Cardiac atrium fibroblast (primary cell): ENCODE measurements around the gene RASAL1.

DNA sequence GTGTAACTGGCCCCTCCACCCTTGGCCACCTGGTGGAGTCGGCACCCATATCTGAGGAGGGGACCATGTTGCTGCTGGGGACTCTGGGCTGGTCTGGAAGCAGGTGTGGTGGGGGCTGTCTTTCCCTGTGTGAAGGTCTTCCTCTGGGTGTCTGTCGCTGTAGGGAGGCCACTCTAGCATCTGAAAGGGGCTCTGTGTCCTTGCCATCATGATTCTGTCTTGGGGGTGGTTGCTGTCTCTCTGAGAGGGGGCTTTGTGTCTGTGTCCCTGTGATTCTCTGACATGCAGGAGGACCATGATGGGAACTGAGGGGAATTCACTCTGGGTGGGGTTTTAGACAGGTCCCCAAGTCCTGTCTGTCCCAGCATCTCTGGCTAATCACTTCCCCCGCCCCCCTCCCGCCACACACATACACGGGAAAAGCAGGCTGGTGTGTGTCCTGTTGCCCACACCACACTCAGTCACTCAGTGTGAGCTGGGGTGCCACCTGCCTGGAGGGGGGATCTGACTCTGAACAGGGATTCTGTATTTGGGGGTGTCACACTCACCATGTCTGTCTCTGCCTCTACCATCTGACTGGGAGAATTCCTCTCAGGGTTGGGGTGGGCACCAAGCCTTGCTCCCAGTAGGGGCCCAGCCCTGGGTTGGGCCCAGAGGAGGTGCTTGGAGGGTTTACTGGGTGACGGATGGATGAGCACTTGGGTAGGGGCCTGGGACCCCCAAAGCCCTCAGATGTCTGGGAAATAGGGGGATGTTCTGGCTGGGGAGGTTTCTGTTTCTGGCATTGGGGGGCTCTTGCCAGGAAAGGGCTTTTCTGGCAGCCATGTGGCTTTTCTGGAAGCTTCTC is 31.0 kb downstream of the SH2B3 start:
- RAMPAGE, long total RNA: no peak

DNA sequence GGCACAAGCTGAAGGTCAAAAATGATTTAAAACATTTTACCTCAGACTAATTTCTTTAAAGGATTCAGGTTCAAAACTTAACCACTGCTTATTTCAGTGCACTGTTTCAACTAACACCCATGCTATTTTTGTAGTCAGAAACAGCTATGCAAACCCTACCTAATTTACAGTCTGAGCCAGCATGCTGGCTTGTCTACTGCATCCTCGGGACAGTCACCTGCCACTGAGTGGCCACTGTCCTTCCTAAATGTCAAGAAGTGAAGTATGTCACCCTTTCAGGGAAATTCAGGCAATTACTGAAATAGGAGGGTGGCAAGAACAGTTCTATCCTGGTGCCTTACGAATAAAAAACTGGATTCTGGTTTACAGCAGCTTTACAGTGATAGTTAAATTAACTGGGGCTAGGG is 43.1 kb downstream of the SH2B3 start:
- RAMPAGE, long total RNA: no peak

DNA sequence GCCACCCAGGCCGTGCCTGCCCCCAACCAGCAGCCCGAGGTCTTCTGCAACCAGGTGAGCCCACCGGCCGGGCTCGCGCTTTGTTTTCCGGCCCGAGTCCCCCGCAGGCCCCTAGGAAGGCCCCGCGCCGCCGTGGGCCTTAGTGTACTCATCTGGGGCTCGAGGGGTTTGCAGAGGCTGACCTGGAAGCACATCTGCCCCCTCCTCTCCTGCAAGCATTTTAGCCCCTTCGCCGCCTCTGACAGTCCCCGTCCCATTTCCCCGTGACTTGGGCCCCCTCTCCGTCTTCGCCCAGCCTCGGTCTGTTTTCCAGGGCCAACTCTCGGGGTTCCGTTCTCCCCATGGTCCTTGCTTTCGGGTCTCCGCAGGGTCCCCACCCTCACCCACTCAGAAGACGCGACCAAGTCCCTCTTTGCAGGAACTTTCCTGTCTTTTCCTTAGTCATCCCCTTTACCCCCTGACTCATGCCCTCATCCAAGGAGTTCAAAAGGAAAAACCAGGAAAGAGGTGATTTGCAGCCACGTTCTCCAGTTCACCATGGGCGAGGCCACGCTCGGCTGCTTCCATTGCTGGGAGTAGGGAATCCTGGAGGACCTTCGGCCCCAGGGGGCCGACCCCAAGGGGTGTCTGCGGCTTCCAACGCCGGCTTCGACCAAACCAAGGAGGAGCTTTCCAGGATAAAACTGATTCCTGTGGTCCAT is 460 bp downstream of the ALDH2 start:
- RAMPAGE, long total RNA: no peak

GRCh38 chr12:111841783-111841967 is 353 bp upstream of the MAPKAPK5 start:
- RAMPAGE, long total RNA: start-site peak on the minus strand at chr12:111841889-111841957, 52 and 25 reads in 2 replicates

DNA sequence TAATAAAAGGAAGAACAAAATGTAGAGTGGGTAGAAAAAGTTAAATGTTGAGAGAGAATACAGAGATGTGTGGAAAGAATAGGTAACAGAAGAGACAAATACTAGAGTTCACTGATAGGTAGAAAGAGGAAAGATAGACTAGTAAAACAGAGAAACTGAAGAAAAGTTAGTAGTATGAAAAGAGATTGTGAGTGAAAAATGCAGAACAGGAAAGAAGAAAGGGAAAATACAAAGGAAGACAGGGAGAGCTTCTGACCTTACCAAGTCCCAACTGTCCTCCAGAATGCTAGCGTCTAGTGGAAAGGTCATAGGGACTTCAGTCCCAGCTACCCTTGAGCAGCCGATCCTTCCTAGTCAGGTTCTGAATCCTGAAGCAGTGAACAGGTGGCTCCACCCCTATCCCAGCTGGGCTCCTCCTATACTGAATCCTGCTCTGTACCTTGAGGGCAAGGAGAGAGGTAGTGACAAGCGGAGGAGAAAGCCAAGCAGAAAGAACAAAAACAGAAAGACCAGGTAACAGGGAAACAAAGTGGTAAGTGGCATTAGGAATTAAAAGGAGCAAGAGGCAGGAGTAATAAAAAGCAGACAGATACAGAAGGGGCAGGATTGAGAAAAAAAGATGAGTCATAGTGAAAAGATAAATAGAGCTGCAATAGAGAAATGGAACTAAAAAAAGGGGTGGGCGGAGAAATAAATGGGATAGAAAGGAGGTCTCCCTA is 7.1 kb downstream of the TMEM116 start:
- RAMPAGE, long total RNA: no peak

- RAMPAGE, long total RNA: no peak
Measured at GRCh38 chr12:112916137-112916700, 9.5 kb downstream of the OAS1 start.

DNA sequence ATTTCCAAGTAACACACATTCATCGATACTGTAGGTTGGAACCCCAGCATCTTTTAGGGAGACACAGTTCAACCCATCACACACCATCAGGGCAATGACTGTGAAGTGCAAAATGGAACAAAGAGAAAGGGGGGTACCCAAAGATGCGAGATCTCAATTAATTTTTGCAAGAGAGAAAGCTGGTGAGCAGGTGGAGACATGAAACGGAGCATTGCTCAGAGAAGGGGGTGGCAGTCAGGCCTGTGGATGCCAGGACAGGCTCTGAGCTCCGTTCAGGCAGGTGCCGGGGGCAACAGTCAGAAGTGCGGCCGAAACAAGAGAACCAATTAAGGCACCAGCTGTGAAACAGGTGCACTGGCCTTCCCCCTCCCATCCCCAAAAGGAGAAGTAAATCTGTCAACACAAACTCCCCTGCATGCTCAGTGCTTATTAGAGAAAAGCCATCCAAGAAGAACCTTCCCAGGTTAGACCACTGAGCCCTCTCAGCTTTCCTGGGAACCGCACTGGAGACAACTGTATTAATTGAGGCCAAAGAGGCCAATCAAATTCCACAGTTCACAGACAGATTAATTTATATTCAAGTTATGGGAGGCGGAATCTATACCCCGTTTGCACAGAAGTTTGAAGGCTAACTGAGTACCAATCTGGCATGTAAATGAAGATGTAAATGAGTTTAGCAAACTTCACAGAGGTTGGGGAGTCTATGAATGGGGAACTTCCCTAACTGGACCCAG is 20.7 kb downstream of the OAS2 start:
- RAMPAGE, long total RNA: no peak

DNA sequence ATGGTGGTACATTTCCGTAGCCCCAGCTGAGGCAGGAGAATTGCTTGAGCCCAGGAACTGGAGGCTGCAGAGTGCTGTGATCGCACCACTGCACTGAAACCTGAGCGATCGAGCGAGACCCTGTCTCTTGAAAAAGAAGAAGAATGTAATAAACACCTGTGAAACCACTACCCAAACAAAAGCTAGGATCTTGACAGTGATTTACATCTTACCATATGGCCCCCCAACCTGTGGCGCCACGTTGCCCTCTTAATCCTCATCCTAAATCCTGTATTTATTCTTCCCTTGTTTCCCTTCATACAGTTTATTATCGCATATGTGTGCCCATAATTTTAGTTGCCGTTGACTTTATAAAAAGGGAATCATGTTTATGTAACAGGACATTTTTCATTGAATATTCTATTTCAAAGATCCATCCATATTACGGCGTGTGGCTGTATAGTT is 5.6 kb upstream of the DTX1 start:
- RAMPAGE, long total RNA: no peak

DNA sequence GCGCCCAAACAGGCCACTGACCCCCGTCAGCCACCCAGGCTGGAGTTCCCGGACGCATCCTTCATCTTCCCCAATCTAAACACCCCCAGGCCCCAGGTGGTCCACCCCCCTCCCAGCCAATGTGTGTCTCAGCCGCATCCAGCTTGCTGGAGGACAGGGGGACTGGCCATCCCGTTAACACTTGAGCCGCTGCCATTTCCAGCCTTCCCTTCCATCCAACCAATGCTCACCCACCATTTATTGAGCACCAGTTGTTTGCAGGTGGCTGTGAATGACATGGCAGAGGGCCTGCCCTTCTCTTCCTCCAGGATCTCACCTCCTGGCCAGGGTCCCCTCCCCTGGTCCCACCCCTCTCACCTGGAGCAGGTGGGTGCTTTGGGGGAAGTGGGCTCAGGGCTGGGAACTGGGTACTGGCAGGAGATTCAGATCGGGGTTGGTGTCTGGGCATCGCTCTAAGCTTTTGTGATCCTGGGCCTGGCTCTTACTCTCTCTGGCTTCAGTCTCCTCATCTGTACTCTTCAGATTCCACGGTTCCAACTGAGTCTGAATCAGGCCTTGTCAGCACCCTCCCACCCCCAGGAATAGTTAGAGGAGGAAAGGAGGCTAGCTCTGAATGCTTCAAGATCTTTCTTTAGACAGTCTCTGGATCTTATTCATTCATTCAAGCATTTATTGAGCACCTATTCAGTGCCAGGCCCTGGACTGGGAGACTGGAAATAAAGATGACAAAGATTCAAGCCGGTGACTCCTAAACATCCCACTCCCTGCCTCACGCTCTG is 563 bp upstream of the DTX1 start:
- RAMPAGE, long total RNA: no peak

GRCh38 chr12:113135172-113136089 is at the start of gene RASAL1:
TSS of gene RASAL1 (minus strand) at chr12:113135761.
- RAMPAGE, long total RNA: no peak

GRCh38 chr12:113142042-113143431 is 7.0 kb upstream of the RASAL1 start:
- RAMPAGE, long total RNA: no peak

DNA sequence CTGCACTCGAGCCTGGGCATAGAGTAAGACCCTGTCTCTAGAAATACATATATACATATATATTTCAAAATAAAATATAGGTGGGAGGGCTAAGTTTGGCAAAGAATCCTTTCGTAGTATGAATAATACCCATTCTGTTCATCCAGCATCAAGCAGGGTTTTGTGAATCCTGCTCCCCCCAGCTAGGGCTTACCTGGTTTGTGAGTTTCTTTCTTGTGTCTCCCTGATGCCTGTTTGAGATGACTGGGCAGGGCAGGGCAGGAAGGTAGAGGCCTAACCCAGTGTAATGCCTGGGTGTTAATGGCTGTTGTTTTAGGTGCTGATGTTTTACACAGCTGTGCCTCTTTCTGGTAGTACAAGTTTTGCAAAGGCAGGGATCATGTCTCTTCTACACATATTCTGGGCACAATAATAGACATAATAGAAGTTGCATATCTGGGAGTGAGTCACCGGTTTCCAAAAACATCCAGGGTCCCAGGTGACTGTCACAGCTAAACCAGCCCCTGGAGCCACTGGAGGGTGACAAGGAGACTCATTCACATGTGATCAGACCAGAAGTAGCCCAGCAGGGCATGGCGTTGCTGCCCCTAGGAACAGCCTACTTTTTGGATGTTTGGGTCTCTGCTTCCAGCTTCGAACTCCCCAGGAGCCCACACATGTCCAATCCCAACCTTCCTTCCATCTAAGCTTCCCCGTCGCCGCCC is 18.0 kb downstream of the TPCN1 start:
- RAMPAGE, long total RNA: no peak

DNA sequence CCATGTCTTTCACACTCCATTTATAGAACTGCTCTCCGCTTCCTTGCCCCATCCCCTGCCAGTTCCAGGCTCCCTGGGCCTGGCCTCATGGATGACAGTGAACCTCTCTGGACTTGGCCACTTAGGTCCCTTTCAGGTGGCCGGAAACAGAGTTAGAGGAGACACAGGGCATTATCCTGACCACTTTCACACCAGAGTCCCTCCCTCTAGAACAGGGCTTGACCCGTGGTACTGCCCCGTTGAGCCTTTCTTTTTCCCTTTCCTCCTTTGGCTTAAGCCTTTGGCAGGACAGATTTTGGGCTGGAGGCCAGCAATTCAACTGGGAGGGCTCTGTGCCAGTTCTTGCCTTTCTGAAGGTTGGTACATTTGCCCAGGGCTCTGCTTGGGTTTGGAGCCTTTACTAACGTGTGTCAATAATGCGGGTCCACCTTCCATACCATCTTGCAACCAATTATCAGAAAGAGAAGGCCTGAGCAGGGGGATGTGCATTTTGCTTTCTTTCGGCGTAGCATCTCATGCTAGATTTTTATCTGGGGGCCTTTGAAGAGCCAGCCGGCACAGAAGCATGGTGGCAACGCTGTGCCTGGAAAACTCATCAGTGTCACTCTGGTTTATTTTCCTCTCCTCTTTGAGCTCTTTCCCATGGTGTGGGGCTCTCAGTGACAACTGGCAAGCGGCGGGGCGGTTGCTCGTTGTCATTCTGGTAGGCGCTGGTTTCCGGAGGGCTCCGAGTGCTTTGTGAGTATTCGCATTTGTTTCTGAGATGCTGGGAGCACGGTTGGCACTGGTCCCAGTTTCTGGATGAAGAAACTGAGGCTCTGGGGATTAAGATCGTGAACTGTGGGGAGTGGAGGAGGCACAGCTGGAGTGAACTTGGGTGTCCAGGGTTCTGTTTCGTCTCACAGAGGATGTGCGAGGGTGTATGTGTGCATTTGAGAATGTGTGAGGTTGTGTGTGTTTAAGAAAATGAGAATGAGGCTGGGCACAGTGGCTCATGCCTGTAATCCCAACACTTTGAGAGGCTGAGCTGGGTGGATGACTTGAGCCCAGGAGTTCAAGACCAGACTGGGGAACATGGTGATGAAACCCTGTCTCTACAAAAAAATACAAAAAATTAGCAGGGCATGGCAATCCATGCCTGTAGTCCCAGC is 23.1 kb downstream of the TPCN1 start:
- RAMPAGE, long total RNA: no peak

DNA sequence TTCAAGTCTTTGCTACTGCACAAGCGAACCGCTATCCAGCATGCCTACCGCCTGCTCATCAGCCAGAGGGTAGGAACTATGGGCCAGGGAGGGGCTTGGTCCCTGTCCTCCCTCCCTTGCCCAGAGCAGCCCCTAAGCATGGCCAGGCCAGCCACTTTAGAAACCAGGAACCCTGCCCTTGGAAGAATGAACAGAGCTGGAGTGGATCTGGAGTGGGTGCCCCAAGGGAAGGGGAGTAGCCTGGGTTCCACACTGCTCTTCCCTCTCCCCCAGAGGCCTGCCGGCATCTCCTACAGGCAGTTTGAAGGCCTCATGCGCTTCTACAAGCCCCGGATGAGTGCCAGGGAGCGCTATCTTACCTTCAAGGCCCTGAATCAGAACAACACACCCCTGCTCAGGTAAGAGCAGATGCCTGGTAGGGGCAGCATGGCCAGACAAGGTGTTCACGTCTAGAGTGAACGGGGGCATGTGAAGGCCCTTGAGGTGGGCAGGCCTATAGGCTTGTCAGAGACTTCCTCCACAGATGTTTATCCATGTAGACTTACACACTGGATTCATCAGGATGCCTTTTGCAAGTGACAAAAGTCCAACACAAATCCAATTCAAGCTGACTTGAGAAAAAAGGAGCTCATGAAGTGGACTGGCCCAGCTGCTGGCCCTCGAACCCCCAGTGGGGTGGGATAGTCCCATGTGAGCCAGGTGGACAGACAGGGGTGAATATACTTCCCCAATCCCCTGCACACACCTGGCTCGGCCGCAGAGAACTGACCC is 55.9 kb downstream of the TPCN1 start:
- RAMPAGE, long total RNA: no peak

DNA sequence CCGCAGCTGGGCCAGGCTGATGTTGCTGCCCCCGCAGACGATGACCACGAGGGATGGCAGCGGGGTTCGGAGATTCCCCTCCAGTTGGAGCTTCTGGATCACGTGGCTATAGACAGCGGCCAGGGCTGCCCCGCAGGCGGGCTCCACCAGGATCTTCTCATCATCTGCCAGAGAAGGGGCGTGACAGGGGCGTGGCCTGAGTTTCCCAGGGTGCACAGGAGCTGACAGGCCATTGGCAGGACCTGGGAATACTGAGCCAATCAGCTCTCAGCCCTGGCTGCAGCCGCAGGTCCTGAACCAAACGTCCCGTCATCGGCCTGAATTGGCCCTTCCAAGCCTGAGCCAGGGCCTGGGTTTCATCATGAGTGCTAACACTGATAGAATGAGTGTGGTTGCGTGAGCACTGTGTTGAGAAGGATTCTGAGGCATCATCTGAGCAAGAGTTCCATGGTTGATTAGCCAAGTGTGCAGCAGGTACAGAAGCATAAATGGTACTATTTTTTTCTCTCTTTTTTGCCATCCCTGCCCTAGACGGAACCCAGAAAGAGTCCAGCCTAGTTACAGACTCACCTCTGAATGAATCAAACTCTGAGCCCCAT is 10.6 kb downstream of the SDS start:
- RAMPAGE, long total RNA: no peak

- RAMPAGE, long total RNA: no peak
Measured at GRCh38 chr12:113494187-113494409, 22.4 kb upstream of the LHX5 start.

GRCh38 chr12:114611341-114611818 is 72.6 kb downstream of the TBX3 start:
- RAMPAGE, long total RNA: no peak

GRCh38 chr12:114656611-114657203 is 27.3 kb downstream of the TBX3 start:
- RAMPAGE, long total RNA: no peak

- RAMPAGE, long total RNA: no peak
Measured at GRCh38 chr12:114671519-114672591, 12.1 kb downstream of the TBX3 start.

DNA sequence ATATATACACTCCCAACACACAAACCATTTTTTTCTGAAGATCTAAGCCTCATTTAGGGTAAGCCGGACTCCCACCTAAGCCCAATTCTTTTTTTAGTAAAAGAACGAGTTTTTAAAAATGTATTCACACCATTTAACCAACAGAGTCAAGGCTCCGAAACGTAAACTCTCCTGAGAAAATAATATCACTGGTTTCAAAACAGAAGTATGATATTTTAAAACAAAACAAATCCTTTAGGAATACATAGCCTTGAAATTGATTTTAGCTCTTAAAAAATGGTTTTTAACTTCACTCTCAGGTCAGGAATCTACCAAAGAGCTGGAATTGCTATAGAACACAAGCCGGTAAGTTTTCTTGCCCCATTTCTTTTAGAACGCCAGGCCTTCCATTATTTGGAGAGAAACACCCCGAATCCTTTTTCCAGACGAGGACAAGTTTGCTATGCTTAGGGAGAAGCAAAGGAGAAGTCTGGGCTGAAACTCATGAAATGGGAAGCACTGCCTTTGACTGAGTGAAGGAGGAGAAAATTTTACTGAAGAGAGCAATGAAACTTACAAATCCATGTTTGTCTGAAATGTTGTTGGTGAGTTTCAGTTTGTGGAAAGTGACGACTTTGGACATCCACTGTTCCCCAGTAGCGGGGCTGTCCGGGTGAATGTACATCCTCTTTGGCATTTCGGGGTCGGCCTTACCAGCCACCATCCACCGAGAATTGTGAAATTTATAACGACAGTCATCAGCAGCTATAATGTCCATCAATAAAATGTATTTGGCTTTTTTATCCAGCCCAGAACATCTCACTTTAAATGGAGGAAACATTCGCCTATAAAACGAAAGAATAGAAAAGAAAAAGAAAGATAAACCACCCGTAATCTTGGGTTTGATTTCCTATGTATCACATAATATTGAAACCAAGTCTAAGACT is 3.4 kb downstream of the TBX3 start:
- RAMPAGE, long total RNA: no peak